Vein endothelial cell (primary cell): ENCODE measurements around a stretch of chr5.

DNA sequence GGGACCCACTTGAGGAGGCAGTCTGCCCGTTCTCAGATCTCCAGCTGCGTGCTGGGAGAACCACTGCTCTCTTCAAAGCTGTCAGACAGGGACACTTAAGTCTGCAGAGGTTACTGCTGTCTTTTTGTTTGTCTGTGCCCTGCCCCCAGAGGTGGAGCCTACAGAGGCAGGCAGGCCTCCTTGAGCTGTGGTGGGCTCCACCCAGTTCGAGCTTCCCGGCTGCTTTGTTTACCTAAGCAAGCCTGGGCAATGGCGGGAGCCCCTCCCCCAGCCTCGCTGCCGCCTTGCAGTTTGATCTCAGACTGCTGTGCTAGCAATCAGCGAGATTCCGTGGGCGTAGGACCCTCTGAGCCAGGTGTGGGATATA, 94.6 kb downstream of the CMYA5 start:
- CAGE, long polyA plus RNA = no peak

DNA sequence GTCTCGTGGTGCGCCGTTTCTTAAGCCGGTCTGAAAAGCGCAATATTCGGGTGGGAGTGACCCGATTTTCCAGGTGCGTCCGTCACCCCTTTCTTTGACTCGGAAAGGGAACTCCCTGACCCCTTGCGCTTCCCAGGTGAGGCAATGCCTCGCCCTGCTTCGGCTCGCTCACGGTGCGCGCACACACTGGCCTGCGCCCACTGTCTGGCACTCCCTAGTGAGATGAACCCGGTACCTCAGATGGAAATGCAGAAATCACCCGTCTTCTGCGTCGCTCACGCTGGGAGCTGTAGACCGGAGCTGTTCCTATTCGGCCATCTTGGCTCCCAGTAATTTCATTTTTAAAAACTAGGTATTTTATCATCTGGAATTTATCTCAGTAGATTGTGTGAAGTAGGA, 95.0 kb downstream of the CMYA5 start:
- CAGE, long polyA plus RNA = no peak

GRCh38 chr5:80109979-80110488, 74.9 kb downstream of the THBS4 start:
- CAGE, long polyA plus RNA = no peak

DNA sequence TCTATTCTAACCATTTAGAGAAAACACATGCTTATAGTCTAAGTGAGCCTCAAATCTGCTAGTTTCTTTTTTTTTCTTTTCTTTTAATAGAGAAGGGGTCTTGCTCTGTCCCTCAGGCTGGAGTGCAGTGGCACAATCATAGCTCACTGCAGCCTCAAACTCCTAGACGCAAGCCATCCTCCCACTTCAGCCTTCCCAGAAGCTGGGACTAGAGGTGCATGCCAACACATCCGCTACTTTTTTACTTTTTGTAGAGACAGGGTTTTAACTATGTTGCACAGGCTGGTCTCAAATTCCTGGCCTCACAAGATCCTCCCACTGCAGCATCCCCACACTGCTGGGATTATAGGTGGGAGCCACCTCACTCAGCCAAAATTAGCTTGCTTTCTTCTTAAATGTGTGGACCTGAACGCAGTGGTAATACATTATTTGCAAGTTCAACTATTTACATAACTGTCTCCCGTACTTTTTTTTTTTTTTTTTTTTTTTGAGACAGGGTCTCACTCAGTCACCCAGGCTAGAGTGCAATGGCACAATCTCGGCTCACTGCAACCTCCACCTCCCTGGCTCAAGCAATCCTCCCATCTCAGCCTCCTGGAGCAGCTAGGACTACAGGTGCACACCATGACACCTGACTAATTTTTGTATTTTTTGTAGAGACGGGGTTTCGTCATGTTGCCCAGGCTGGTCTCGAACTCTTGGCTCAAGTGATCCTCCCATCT, 66.0 kb downstream of the SERINC5 start:
- CAGE, long polyA plus RNA = no peak

DNA sequence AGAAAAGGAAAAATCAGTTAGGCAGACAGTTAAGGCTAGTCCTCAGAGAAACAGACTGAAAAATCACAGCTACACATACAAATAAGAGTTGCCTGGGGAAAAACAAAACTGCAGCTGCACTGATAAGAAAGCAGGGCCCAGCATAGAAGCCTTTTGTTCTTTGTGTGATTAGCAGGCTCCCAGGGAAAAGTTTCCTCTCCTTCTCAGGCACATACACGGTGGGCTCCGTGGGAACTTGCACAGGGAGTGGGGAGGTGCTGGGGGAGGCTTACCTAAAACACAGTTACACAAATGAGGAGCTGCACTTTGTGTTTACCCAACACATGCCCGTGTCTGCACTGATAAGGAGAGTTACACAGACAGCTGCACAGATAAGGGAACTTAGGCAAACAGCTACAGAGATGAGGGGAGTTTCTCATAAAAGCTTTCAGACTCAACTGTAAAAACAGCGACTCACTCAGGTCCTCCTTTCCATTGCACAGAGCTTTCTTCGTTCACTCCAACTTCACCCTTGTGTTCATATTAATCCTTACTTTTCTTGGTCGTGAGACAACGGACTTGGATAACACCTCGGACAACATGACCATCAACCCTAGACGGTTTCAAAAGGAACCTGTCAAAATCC, 51.0 kb downstream of the SERINC5 start:
- CAGE, long polyA plus RNA = no peak

DNA sequence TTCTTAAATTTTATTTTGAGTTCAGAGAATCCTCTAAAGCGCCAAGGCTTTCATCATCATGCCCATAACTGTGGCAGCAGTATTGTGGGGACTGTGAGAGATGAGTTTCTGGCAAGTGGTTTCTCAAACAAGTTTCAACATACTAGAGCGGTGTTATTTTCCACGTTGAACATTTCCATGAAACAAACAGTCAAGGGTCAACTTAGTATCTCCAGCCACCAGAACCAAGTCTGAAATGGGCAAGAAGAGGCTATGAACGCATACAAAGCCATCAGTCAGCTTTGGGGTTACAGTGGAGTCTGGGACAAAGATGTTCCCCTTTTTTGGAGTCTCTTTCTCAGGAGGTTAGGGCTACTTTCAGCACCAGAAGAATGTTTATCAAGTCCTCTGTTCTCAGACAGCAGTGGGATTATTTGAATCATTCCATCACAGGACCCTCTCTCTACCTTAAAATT, 40.3 kb downstream of the SERINC5 start:
- CAGE, long polyA plus RNA = no peak

- CAGE, long polyA plus RNA = no peak
These were observed 933 bp downstream of the SERINC5 start for GRCh38 chr5:80254789-80255441.

DNA sequence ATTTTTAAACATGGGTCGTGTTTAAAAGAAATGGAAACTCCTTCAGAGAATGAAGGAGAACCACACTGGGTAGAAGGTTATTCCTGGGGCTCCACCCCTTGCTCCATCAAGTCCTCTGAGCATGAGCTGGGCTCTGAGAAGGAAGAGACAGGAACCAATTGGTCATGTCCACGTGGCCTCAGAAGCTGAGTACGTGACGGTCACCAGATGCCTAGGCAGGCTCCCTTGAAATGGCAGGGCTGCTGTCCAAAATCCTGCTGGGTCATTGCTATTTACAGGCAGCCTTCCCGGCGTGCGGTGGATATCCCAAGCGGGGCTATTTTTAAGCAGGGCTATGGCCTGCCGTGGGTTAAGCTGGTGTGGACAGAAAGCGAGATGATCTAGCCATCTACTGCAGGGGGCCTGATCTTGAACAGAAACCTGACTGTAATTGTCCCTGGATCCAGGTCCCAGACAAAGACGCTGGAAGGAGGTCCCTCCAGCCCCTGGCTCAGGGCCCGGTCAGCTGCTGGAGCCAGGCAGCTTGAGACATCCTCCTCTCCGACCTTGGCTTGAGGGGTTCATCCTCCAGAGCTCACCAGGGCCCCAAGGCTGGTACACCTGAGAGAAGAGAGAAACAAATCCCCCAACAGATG, 586 bp upstream of the CKMT2 start:
- CAGE, long polyA plus RNA = no peak

- CAGE, long polyA plus RNA = no peak
These were observed 3.3 kb upstream of the ACOT12 start for GRCh38 chr5:81397223-81397685.

DNA sequence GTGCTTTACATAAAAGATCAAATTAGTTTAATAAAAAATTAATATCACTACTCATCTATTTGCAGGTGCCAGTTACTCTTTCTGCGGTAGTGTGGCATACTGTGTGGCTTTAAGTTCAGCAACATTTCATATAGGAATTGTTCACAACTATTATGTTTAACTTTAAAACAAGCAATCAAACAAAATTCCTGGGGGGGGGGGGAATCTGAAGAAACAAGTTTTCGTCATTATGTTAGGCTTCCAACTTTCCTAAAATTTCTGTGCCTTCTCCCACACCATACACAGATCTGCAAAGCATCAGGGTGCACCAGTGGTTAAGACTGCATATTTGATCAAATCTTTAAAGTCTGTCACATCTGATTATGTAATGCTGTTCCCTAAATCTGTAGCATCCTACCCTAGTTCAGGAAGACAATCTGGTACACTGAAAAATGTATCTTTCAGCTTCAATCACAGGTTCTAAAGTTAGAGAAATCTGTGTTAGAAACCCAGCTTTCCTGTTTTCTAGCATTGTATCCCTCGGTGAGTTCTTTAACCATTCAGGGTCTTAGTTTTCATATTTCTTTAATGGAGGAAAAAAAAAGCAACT, 4.0 kb downstream of the SSBP2 start:
- CAGE, long polyA plus RNA = no peak

GRCh38 chr5:81773557-81774204, 22.8 kb upstream of the SSBP2 start:
- CAGE, long polyA plus RNA = no peak

- CAGE, long polyA plus RNA = no peak
These were observed 106.5 kb upstream of the SSBP2 start for GRCh38 chr5:81857269-81857933.

- CAGE, long polyA plus RNA = no peak
These were observed 5.2 kb downstream of the RPS23 start for GRCh38 chr5:82272775-82273440.

GRCh38 chr5:82347119-82348037, 69.2 kb upstream of the RPS23 start:
- CAGE, long polyA plus RNA = no peak

DNA sequence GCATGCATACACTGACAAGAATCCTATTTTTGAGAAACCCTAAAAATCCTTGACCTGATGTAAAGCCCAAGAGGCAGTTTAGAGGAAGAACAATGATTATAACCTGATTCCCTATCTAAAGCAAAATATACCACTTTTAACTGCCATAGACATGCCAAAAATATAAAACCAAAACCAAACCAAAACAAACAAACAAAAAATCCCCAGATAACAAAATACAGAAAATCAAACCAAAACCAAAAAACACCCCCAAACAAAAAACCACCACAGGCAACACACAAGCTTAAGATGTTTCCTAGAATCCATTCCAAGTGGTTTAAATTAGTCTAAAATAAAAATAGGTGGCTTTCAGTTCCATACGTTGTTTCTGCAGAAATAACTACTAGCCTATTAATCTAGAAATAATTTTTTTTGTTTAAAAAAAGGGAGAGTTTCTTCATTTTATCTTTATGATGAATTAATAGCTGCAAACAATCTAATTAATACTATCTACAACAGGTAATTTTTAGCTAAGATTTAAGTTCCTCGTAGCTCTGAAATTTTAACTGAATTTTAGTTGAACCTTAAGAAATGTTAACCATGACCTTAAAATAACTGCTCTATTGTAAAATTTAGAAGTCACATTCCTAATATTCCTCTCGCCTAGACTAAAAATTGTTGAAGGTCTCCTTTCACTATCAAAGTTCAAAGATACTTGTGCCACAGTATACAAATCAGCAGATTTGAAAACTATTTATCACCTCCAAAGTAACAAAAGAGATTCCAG, 21.6 kb downstream of the TMEM167A start:
- CAGE, long polyA plus RNA = no peak

DNA sequence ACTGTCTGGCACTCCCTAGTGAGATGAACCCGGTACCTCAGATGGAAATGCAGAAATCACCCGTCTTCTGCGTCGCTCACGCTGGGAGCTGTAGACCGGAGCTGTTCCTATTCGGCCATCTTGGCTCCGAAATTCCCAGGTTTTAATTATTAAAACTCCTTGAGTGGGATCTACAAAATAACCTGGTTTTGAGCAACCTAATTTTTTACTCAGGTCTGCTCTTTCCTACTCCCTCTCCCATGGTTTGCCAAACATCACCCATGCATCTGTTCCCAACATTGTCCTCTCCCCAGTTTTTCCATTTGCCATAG, 7.9 kb upstream of the VCAN start:
- CAGE, long polyA plus RNA = no peak

GRCh38 chr5:83473371-83474268, 2.1 kb downstream of the VCAN start:
- CAGE, long polyA plus RNA = no peak

DNA sequence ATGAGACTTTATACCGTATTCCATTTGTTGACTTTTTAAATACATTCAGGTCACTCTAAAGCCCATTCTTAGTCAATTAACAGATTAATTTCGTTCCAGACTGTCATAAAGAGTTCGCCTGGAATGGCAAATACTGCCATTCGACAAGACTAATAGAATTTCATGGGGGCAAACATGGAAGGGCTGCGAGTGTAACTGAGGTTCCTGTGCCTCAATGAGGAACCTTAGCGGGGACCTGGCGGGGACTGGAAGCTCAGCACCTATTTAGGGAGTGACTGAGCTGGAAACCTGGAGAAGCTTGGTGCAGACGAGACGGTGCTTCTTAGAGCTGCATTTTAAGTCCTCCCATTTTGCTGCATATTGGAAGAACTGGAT, 3.4 kb downstream of the VCAN start:
- CAGE, long polyA plus RNA = no peak

GRCh38 chr5:83541743-83542357, 70.3 kb downstream of the VCAN start:
- CAGE, long polyA plus RNA = no peak

GRCh38 chr5:83619369-83619911, 101.2 kb downstream of the HAPLN1 start:
- CAGE, long polyA plus RNA = no peak